Thyroid gland (tissue), 7 donors: Measurements from ENCODE around the gene CALHM6.

GRCh38 chr6:116461179-116461433 is at the start of gene CALHM6:
Gene CALHM6, plus strand, starts transcription at chr6:116461375.
- PRO-cap, 2 experiments = no peak in any of the 2 experiments
- RAMPAGE, long total RNA, 5 experiments = no peak in any of the 5 experiments

GRCh38 chr6:116465014-116465577 is 3.9 kb downstream of the CALHM6 start:
- PRO-cap, 2 experiments = no peak in any of the 2 experiments
- RAMPAGE, long total RNA, 5 experiments = no peak in any of the 5 experiments

- PRO-cap, 2 experiments = peak in 1 of 2 experiments; most common plus-strand start chr6:116764856 (in 1)
- RAMPAGE, long total RNA, 5 experiments = no peak in any of the 5 experiments
These were observed 816 bp downstream of the FAM162B start for GRCh38 chr6:116764761-116765044.

DNA sequence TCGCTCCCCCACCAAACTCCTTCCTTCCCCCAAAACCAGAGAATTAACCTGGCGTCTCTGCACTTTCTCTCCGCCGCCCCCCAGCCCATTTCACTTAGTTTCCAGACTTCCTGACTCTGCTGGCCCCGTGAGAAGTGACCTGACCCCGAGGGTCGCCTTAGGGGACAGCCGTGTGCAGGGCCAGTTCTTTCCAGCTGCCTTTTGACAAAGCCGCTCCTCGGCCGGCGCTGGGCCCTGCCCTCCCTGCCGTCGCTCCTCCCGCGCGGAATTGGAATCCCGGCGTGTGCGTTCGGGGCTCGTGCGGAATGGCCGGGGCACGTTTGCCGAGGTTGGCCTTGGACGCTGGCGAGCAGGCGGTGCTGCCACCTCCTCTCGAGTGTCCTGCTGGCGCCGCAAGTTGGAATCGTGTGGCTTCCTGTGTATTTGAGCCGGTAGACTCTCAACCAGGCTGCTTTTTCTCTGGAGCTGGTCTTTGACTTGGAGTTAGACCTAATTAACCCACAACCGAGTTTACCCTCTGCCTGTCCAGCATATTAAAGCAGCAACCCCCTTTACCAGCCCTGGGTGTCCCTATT is 716 bp downstream of the DCBLD1 start:
- PRO-cap, 2 experiments = peak in 2 of 2 experiments; most common plus-strand start position 282 of the sequence (in 2); most common minus-strand start position 203 of the sequence (in 1)
- RAMPAGE, long total RNA, 5 experiments = no peak in any of the 5 experiments

DNA sequence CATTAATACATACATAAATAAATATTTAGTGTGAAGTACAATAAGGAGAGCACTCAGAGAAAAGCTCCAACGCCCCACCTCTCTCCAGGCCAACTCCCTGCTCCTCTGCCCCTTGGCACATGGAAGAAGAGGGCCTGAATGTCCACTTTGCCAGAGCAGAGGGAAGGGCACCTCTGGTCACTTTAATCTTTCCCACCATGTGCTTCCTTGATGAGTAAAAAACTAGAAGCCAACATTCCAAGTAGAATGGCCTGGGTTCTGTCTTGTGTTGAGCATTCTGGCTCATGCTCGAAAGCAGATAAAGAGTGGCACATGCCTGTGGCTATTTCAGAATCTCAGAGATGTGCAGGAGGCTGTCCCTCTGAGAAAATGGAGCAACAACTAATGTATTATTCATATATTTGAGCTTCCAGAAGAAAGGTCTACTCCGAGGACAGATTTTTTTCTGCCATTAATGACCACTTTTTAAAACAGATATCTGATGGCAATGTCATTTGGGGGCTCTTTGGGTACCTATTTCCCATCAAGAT is 177.3 kb upstream of the PLN start:
- PRO-cap, 2 experiments = no peak in any of the 2 experiments
- RAMPAGE, long total RNA, 5 experiments = no peak in any of the 5 experiments

GRCh38 chr6:118500808-118501652 is 47.1 kb upstream of the PLN start:
- PRO-cap, 2 experiments = no peak in any of the 2 experiments
- RAMPAGE, long total RNA, 5 experiments = no peak in any of the 5 experiments

DNA sequence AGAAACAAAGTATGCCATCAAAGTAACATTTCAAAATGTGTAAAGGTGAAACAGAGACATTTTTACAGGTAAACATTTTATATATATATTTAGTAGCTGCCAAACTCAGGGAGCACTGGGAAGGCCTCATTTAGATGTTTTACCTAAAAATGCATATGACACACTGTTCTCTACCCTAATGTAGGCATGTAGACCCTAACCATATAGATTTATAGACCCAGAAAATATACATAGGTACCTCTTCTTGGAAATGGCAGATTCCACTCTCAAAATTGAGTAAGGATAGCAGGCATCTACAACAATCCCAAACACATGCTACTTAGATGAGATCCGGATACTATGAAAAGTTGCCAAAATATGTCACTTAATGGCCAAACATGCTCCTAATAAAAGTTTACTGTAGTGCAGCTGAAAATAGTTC is 10.8 kb upstream of the PLN start:
- PRO-cap, 2 experiments = no peak in any of the 2 experiments
- RAMPAGE, long total RNA, 5 experiments = no peak in any of the 5 experiments

GRCh38 chr6:118552803-118553122 is 4.7 kb downstream of the PLN start:
- PRO-cap, 2 experiments = no peak in any of the 2 experiments
- RAMPAGE, long total RNA, 5 experiments = no peak in any of the 5 experiments

- PRO-cap, 2 experiments = no peak in any of the 2 experiments
- RAMPAGE, long total RNA, 5 experiments = no peak in any of the 5 experiments
These were observed 7.8 kb downstream of the PLN start for GRCh38 chr6:118555920-118556243.

GRCh38 chr6:118719798-118720153 is 68.4 kb upstream of the CEP85L start:
- PRO-cap, 2 experiments = no peak in any of the 2 experiments
- RAMPAGE, long total RNA, 5 experiments = no peak in any of the 5 experiments

DNA sequence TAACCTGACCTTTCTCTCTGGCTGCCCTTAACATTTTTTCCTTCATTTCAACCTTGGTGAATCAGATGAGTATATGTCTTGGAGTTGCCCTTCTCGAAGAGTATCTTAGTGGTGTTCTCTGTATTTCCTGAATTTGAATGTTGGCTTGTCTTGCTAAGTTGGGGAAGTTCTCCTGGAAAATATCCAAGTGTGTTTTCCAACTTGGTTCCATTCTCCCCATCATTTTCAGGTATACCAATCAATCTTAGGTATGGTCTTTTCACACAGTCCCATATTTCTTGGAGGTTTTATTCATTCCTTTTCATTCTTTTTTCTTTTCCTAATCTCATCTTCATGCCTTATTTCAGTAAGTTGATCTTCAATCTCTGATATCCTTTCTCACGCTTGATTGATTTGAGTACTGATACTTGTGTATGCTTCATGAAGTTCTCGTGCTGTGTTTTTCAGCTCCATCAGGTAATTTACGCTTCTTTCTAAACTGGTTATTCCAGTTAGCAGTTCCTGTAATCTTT is 72.4 kb upstream of the ASF1A start:
- PRO-cap, 2 experiments = no peak in any of the 2 experiments
- RAMPAGE, long total RNA, 5 experiments = no peak in any of the 5 experiments

DNA sequence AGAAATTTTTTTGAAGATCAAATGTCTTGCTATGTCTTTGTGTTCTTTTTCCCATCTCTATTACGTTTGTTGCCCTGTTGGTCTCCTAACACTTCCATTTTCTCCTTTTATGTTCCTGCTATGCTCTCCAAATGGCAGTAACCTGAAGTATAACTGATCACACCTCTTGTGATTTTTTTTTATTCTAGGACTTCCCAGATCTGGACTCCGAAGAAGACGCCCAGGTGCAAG is 764 bp upstream of the ASF1A start:
- PRO-cap, 2 experiments = peak in 1 of 2 experiments; most common plus-strand start position 189 of the sequence (in 1); most common minus-strand start position 133 of the sequence (in 1)
- RAMPAGE, long total RNA, 5 experiments = no peak in any of the 5 experiments

GRCh38 chr6:118916289-118916677 is 18.7 kb downstream of the MCM9 start:
- PRO-cap, 2 experiments = no peak in any of the 2 experiments
- RAMPAGE, long total RNA, 5 experiments = no peak in any of the 5 experiments

- PRO-cap, 2 experiments = no peak in any of the 2 experiments
- RAMPAGE, long total RNA, 5 experiments = no peak in any of the 5 experiments
These were observed 58.9 kb upstream of the FAM184A start for GRCh38 chr6:119137323-119137863.

DNA sequence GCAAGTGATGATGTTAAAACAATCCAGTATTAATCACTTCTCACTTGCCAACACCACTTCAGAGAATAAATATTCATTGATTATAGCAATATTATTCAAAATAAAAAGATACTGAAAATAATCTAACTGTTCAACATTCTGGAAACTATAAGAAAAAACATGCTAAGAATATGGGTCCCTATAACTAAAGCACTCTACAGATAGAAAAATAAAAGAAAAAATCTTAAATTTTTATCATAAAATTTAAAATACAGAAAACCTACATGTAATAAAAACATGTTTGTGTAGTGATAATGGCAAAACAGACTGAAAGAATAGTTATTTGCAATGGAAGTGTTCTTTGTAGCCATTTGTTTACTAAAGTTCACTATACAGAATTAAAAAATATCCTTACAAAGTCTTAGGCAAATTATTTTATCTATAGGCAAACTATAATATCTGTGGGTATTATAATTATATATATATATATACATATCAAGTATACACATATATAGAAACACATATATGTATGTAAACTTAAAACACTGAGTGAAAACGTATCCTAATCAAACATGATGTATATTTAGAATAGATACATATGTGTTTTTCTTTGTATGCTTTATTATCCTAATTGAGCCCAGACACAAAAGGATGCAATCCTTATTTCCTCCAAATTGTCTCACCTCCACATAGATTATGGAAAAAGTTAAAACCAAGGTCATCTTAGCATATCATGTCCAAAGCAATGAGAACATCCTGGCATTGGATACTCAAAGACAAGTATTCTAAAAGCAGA is 60.8 kb downstream of the MAN1A1 start:
- PRO-cap, 2 experiments = no peak in any of the 2 experiments
- RAMPAGE, long total RNA, 5 experiments = no peak in any of the 5 experiments

DNA sequence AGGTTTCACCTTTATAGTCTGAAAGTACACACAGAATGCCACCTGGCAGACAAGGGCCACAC is 1.8 kb downstream of the MAN1A1 start:
- PRO-cap, 2 experiments = no peak in any of the 2 experiments
- RAMPAGE, long total RNA, 5 experiments = no peak in any of the 5 experiments

DNA sequence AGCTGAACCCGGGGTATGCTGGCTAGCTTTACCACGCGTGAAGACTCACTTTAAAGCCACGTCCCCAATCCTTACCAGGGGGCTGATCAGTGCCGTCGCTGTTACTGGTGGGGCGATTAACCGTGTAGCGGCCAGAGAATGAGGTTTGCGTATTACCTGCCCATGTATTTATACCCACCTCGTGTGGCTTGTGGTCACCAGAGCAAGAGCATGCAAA is 1.6 kb downstream of the MAN1A1 start:
- PRO-cap, 2 experiments = no peak in any of the 2 experiments
- RAMPAGE, long total RNA, 5 experiments = no peak in any of the 5 experiments

DNA sequence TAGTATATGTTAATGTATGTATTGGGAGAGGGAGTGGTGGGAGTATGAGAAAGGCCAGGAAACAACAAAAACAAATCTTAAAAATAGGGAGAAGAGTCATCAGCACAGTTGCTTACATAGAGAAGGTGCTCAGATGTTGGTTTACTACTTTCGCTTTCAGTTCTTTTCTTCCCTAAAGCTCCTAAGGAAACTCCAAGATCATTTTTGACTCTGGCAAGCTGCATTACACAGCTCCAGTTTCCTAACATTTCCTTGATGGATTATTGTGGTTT is 117.9 kb upstream of the MAN1A1 start:
- PRO-cap, 2 experiments = peak in 2 of 2 experiments; most common plus-strand start position 201 of the sequence (in 1)
- RAMPAGE, long total RNA, 5 experiments = no peak in any of the 5 experiments

GRCh38 chr6:119490976-119491511 is 141.5 kb upstream of the MAN1A1 start:
- PRO-cap, 2 experiments = no peak in any of the 2 experiments
- RAMPAGE, long total RNA, 5 experiments = no peak in any of the 5 experiments

DNA sequence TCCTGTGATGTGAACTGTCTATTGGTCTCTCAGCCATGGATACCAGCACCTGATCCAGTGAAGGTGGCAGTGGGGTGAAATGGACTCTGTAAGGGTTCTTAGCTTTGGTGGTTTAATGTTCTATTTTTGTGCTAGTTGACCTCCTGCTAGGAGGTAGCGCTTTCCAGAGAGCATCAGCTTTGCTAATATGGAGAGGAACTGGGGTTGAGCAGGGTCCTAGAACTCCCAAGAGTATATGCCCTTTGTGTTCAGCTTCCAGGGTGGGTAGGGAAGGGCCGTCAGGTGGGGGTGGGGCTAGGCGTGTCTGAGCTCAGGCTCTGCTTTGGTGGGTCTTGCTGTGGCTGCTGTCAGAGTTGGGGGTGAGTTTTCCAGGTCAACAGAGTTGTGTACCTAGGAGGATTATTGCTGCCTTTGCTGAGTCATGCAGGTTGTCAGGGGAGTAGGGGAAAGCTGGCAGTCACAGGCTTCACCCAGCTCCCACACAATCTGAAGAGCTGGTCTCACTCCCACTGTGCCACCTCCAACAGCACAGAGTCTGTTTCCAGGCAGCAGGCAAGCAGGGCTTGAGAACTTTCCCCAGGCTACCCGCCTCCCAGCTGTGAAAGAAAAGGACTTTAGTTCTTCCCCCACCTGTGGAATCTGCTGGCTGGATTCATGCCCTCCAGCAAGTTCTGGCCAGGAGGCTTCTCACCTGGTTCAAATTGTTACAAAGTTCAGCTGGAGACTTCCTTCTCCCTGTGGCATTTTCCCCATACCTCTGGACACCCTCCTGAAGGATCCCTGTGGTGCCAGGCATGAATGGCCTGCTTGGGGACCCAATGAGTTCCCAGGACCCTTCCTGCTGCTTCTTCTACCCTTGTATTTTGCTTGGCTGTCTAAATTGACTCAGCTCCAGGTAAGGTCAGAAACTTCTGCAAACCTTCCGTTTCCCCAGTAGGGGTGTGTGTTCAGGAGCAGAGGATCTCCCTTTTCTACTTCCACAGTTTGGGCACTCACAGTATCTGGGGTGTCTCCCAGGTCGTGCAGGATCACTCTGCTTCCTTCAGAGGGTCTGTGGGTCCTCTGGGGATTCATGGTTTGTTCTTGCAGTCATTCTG is 377.9 kb upstream of the MAN1A1 start:
- PRO-cap, 2 experiments = no peak in any of the 2 experiments
- RAMPAGE, long total RNA, 5 experiments = no peak in any of the 5 experiments